Metastatic Liver Carcinoma in the Lung (tissue), 2 donors: Measurements from ENCODE around the genes SEC14L6 and TCN2.

GRCh38 chr22:29269306-29270199, 1.5 kb downstream of the EWSR1 start:
- PRO-cap, 2 experiments = no peak in any of the 2 experiments

GRCh38 chr22:29307191-29307479, 685 bp downstream of the GAS2L1 start:
- PRO-cap, 2 experiments = no peak in any of the 2 experiments

DNA sequence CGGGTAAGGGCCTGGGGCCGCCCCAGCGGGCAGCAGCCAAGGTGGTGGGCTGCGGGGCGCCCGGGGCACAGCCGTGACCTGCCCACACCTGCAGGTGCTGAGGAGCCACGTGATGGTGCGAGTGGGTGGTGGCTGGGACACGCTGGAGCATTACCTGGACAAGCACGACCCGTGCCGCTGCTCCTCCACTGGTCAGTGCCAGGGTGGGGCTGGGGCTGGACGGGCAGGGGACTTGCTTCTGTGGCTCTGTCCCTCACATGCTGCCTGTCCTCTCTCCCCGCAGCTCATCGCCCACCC, 4.0 kb downstream of the GAS2L1 start:
- PRO-cap, 2 experiments = no peak in any of the 2 experiments

DNA sequence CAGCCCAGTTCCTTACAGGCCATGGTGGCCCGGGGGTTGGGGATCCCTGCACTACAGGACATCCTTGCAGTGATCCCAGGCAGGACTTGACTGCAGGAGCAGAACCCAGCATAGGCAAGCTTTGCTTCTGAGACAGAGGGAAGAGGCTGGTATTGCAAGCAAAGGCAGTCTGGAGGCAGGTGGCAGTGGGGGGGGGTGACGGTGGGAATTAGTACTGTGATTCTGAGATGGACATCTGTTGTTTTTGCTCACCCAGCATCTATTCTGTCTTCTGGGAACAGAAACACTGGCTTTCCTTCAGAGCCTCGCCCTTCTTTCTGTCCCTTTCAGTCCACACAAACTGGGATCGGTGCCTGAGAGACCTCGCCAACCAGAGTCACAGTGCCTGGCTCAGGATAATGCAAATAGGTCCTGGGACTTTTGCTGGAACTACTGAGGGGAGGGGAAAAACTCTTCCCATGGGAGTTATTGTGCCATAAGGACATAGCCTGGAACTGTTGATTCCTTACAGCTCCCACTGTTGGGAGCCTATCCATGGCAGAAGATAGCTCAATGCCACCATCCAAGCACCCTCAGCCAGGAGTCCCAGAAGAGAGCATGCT, 31.2 kb upstream of the RASL10A start:
- PRO-cap, 2 experiments = no peak in any of the 2 experiments

GRCh38 chr22:29385579-29386234, 2.7 kb downstream of the AP1B1 start:
- PRO-cap, 2 experiments = peak in 2 of 2 experiments; most common plus-strand start chr22:29386048 (in 2)

DNA sequence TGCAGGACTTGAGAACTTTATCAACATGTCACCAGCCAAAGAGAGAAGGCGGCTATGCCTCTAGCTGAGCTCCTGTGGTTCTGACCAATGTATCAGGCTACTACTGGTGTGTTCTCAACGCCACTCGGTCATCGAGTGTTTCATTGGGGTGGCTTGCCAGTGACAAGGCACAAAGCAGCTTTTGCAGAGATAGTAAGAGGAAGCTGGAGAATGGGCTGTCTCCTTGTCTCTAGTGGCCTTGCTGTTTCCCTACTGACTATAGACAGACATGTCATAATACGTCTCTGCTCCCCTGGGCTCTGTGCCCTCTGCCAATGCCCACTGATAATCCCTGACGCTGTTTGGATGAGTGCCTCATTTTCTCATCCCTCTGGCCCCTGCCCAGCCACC, 17.7 kb upstream of the ASCC2 start:
- PRO-cap, 2 experiments = no peak in any of the 2 experiments

- PRO-cap, 2 experiments = no peak in any of the 2 experiments
Measured at GRCh38 chr22:30027116-30027501, 53.2 kb upstream of the HORMAD2 start.

DNA sequence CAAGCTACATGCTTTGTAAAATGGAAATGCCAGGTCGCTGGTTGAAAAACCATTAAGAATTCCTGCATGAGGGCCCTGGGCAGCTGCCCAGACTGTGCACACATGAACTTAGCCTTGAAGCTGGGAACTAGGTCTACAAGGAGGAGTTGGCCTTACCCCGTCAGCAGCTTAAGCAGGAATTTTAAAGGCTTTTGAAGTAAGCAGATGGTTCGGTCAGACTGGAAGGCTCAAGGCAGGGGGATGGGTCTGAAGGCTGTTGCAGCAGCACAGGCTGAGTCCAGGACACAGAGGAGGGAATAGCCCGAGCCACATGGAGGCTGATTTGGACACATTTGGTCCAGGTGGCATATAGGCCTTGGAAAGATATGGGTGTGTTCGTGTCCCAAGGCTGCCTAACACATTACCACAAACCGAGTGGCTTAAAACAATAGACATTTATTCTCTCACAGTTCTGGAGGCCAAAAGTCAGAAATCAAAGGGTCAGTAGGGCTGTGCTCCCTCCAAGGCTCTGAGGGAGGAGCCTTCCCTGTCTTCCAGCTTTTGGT, 11.7 kb downstream of the LIF start:
- PRO-cap, 2 experiments = no peak in any of the 2 experiments

DNA sequence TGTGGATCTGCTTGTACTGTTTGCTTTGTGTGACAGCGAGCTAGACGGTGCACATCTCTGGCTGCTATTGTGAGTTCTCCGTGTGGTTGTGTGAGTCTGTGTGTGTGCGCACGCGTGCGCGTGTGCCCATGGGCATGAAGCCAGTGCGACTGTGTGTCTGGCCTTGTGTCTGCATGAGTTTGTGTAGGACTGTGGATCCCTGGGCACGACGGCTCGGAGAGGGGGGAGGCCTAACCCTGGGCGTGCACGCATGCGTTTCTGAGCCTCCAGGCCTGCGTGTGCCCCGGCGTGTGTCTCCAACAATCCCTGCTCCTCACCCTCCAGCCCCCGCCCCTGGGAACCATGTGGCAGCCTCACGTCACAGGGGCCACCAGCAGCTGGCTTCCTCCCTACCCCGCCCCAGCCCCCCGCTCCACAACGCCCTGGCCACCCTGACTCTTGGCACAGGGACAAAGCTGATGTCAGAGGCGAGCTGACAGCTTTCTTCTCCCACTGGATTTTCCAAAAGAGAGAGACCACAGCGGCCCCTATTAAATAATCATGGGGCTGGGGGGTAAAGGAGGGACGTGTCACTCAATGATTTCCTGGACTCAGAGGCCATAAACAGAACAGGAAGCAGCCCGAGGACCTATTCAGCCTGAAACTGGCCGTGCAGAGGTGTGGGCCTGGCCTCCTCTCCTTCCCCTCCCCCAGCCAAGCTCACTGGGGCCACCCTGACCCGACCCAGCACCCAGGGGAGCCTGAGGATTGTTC, 6.7 kb upstream of the LIF start:
- PRO-cap, 2 experiments = peak in 1 of 2 experiments; most common plus-strand start position 631 of the sequence (in 1); most common minus-strand start position 308 of the sequence (in 1)

GRCh38 chr22:30286998-30287197, 2.4 kb downstream of the CASTOR1 start:
- PRO-cap, 2 experiments = no peak in any of the 2 experiments

- PRO-cap, 2 experiments = no peak in any of the 2 experiments
Measured at GRCh38 chr22:30296546-30297251, 7.4 kb upstream of the CASTOR1 start.

DNA sequence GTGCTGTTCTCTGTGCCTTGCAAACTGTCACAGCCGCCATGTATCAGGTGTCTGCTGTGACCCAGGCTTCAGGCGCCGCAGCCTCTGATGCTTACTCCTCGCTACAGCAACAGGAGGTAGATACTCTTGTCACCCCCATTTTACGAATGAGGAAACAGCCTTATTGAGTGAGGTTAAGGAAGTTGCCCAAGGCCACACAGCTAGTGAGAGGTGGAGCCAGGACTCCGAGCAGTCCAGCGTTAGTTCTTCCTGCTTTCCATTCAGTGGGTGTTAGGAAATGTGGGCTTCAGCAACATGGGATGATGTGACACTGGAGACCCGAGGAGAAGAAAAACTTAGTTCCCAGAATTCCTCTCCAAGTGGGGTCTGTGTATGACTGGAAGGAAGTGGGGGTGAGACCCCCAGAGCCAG, 14.3 kb downstream of the RNF215 start:
- PRO-cap, 2 experiments = no peak in any of the 2 experiments

DNA sequence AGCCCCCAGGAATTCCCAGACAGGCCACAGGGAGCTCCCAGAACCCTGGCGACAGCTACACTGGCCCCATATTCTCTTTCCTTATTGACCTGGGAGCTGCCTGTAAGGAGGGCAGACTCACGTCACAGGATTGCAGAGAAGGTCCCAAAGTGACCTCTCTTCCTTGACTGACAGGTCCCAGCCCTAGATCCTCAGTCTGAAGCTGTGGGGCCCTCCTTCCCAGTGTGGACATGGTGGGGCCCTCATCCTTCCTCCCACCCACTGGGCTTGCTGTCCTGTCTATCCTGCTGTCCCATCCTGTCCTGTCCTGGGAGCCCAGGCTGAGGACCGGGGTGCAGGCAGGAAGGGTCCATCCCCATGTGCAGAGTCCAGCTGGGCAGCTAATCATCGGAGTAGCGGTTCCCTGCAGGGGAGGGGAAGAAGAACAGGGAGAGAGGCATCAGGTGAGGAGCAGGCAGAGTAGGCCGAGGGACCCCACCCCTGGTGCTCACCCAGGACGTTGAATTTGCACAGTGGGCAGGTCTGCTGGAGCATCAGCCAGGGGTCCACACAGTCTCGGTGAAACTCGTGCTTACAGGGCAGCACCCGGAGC, 7.9 kb downstream of the RNF215 start:
- PRO-cap, 2 experiments = no peak in any of the 2 experiments

DNA sequence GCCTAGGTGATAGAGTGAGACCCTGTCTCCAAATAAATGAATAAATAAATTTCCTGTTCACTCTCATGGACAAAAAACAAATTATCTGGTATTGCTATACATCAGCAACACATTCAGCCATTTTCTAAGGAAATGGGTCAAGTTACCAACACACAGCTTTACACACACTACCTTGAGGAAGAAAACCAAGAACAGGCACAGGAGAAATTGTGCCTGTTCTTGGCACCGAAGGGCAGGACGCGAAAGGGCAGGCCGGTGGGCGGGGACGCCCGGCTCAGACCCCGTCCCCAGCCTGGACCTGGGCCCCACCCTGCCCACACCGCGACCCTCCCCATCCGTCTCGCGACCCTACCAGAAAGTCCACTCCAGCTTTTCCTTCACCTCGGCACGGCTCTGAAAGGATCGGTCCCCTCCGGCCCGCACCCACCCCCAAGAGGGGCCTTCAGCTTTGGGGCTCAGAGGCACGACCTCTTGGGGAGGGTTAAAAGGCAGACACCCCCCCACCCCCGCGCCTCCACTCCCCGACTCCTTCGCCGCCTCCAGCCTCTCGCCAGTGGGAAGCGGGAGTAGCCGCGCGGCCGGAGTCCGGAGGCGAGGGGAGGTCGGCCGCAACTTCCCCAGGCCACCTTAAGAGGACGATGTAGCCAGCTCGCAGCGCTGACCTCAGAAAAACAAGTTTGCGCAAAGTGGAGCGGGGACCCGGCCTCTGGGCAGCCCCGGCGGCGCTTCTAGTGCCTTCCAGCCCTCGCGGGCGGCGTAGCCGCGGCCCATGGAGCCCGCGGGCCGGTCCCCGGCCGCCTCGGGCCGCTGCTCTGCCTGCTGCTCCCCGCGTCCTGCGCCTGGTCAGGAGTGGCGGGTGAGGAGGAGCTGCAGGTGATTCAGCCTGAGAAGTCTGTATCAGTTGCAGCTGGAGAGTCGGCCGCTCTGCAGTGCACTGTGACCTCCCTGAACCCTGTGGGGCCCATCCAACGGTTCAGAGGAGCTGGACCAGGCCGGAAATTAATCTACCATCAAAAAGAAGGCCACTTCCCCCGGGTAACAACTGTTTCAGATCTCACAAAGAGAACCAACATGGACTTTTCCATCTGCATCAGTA, 4.4 kb downstream of the SEC14L6 start:
- PRO-cap, 2 experiments = peak in 1 of 2 experiments; most common minus-strand start position 835 of the sequence (in 1)

DNA sequence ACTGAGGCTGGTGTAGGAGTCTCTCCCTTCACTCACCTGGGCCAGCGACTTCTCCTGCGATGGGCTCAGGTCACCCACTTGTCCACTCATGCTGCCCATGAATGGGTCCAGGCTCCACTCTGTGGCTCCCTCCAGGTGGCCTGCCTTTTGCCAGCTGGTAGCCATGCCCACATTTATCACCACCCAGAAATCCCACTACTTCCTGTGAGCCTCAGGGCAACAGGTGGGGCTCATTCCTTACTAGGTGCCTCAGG, at the start of gene SEC14L6:
SEC14L6 (minus strand) TSS at position 149 of the 254 bp plus-strand sequence.
- PRO-cap, 2 experiments = no peak in any of the 2 experiments

DNA sequence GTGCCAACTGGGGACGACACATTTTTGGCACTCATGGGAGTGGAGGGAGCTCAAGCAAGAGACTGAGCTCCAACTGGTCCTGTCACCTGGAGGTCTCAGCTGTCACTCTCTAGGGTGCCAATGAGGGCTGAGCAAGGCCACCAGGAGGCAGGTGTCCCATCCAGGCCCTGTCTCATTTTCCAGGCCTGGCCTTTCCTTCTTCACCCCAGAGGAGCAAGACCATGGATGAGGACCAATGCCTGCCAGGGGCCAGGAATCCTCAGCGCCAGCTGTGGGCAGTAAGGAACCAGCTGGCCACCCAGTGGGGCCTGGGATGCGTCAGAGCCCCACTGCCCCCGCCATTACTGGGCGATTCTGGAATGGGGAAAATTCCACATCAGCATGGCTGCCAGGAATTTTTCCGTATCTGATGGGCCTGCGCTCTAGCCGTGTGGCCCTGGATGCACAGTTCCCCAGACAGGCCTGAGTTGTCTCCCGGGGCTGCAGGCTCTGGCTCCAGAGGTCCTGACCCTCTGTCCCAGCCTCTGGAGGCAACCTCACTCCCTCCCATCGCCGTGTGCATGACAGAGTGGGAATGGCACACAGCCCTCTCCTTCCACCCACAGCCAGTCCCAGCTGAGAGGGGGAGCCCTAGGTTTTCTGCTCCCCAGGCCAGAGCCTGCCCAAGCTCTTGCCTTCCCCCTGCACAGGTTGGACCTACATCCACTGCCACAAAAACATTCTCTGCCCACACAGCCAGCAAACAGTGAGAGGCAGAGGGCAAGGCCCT, 784 bp upstream of the GAL3ST1 start:
- PRO-cap, 2 experiments = no peak in any of the 2 experiments

GRCh38 chr22:30578642-30579520, 4.4 kb upstream of the GAL3ST1 start:
- PRO-cap, 2 experiments = no peak in any of the 2 experiments

- PRO-cap, 2 experiments = peak in 2 of 2 experiments; most common plus-strand start chr22:30607209 (in 2); most common minus-strand start chr22:30606565 (in 1)
Measured at GRCh38 chr22:30606367-30607420, at the start of gene TCN2. Gene TCN2 (plus strand): TSS chr22:30607174.

GRCh38 chr22:30665675-30666142, 2.0 kb downstream of the DUSP18 start:
- PRO-cap, 2 experiments = no peak in any of the 2 experiments

DNA sequence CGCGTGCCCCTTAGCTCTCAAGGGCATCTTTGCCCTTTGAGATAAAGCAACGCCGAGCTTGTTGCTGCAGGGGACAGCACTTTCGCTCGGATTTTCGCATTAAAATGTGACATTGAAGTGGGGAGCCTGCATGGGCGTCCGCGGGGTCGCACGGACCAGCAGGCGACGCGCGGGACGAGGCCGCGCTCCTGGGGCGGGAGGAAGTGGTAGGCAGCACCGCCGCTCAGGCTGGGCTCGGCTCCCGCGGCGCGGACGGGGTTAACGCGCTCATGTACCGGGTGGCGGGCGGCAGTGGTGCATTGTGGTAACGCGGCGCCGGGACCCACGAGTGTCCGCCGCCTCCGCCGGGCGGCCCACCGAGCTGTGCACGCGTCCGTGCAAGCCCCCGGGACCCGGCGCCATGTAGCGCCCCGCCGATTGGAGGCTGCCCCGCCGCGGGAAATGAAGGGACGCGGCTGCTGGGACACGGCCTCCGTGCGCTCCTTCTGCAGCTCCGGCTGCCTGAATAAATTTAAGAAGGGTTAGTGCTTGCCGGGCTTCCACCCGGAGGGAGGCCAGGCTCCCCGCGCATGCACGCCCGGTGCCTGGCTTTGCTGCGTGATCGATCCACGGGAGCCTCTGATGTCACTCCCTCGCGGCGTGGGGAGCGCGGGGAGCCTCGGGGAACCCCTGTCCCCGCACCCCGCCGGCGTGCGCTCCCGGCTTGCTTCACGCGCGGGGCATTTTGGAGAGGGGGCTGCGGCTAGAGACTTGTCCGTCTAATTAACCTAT, 127.7 kb downstream of the OSBP2 start:
- PRO-cap, 2 experiments = no peak in any of the 2 experiments